Mononuclear cell (primary cell): Measurements from ENCODE around the gene TMPRSS2.

DNA sequence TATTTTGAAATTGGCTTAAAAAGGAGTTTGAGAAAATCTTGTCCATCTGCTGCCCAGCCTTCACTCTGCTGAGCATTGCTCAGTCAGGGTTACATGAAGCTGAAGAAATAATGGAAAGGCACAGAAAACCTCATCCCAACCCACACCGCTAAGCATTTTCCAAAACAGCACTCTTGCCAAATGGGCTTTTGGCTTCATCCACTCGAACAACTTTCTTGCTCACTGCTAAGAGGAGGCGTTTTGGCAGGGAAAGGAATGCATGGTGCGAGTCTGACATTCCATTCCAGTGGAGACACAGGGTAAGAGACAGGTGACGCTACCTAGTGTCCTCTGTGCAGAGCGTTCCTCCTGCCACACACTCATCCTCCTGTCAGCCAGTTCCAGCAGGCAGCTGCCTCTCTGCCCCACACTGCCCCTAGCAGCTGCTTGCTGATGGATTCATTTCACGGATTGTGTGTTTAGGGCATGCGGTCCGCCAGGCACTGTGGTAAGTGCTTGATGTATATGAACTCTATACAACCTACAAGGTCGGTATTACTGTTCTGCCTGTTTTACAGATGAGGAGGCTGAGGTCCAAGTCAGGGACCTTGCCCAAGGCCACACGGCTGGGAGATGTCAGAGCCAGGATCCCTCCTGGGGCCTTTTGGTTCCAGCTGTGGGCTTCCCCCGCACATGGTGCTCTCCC lies 25.8 kb upstream of the BACE2 start:
- RRBS, result no CpG with 5 or more reads among the region's 12 CpGs

DNA sequence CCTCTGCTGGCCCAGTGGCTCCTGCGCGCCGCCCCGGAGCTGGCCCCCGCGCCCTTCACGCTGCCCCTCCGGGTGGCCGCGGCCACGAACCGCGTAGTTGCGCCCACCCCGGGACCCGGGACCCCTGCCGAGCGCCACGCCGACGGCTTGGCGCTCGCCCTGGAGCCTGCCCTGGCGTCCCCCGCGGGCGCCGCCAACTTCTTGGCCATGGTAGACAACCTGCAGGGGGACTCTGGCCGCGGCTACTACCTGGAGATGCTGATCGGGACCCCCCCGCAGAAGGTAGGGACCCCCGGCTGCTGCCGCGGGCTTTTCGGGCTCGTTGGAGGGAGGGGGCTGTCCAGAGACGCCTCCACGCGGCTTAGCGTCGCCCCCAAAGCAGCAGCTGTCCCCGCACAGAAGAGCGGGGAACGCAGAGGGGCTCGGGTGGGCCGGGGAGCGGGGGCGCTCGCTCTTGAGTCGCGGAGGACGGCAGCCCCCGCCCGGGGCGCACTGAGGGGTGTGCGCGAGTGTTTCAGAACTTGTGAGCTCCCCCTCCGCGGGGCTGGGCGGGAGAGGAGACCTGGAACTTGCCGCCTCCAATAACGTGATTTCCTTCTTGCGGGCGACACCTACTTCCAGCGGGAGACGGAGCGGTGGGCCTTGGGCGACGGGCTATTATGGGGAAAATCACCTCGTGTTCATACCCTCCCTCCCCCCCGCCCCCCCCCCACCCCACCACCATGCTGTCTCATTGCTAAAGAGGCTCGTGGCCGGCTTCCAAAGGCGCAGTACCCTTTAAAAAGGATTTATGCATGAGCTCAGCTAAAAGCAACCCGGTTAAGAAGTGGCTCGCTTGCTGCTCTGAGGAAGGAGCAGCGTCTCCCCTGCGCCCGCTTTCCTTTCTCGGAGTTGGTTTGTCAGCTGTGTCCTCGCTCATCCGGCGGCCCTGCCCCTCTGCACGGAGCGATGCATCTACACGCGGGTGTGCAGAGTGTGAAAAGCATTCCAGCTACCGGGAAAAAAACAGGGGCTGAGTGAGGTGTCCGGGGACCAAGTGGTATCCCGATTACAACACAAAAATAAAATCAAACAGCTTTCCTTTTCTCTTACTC lies 681 bp downstream of the BACE2 start:
- RRBS, result 3% methylated on average over 37 of the region's 91 CpGs

DNA sequence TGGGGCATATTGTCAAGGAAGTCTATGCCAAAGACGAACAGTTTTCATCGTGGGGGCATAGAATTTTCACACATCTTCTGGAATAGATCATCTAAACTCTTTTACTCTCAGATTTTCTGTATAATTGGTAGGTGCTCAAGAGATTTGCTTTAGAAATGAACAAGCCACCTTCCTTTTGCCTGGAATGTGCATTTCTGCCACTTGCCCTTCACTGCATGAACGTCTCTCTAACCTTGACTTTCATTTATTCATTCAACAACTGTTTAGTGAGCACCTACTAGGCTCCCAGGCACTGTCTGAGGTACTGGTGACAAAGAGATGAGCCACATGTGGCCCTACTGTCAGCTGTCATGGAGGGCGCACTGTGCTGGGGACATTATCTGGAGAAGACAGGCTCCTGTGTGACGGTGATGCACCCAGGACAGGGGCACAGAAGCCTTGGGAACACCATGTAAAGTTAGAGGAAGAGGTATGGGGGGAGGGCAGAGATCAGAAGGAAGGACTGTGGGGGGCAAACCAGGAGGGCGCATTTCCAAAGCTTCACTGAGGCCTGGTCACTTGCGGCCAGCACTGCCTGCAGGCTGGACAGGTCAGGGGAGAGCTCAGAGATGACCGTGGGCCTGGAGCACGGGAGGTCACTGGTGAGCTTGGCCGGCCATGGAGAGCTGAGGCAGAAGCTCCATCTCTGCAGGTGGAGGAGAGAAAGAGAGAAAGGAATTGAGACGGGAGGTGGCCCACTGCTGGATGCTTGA lies 46.7 kb downstream of the BACE2 start:
- RRBS, result no CpG with 5 or more reads among the region's 11 CpGs

GRCh38 chr21:41377670-41378051 lies 15.8 kb downstream of the MX2 start:
- RRBS, result no CpG with 5 or more reads among the region's 16 CpGs

DNA sequence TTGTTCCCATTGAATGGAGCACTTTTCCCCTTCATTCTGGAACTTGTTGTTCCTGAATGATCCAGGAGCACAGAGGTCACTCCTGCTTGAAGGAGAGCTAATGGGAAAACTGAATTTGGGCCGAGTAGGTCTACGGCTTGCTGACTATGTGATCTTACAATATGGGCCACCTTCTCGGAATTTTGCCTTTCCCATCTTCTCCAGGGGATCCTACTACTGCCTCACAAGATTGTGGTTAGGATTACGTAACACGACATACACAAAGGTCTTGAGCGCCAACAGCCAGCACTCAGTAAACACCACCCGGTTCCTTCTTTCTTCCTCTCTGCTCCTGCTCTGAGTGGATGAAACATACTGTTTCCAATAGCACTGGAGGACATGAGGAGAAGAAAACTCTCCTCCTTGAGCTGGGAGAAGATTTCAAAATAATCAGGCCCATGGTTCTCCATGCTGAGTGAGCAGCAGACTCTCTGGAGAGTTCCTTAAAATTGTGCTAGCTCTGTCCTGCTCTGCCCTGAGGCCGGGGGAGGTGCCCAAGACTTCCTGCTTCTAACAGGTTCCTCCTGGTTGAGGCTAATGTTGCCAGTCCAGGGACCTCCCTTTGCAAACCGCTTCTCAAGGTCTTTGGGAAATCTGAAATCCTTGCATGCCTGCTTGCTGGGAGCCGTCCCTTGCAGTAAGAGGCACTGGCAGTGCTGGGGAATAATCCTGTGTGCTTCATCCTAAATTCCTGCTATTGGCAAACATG lies 29.5 kb upstream of the MX1 start:
- RRBS, result no CpG with 5 or more reads among the region's 10 CpGs

DNA sequence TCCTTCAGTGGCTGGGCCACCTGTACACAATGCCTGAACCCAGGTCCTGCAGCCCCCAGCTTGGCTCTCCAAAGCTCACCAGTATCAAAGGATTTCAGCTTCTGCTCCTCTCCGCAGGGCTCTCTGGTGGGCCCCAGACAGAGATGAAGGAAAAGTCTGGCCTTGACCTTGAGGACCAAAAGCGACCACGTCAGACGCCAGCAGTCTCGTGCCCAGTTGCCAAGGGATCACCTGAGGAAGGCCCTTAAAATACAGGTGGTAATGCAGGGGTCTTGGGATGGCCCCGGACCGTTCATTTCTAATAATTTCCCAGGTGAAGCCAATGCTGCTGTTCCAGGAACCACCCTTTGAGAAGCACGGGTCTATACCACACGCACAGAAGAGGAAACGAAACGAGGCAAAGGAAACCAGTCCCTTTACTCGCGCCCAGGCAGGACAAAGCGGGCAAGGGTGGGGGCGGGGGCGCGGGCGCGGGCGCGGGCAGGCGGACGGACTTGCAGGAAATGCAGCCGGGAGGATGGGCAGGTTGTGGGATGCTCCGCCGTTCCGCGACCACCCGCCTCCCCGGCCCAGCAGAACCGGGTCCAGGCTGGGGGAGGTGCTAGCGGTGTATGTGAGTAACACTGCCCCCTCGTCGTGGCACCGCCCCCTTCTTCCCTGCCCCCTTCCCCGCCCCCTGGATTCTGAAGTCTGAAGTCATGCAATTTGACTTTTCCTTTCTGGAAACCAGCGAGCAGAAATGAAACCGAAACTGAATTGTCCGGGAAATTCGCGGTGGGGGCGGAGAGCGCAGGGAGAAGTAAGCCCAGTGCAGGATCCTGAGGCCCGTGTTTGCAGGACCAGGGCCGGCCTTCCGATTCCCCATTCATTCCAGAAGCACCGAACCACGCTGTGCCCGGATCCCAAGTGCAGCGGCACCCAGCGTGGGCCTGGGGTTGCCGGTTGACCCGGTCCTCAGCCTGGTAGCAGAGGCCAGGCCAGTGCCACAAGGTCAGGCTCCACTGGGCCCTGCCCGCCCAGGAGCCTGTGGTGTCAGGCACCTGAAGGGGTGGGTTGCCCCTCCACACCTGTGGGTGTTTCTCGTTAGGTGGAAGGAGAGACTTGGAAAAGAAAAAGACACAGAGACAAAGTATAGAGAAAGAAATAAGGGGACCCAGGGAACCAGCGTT lies 5.8 kb upstream of the MX1 start:
- RRBS, result 2% methylated on average over 20 of the region's 56 CpGs

DNA sequence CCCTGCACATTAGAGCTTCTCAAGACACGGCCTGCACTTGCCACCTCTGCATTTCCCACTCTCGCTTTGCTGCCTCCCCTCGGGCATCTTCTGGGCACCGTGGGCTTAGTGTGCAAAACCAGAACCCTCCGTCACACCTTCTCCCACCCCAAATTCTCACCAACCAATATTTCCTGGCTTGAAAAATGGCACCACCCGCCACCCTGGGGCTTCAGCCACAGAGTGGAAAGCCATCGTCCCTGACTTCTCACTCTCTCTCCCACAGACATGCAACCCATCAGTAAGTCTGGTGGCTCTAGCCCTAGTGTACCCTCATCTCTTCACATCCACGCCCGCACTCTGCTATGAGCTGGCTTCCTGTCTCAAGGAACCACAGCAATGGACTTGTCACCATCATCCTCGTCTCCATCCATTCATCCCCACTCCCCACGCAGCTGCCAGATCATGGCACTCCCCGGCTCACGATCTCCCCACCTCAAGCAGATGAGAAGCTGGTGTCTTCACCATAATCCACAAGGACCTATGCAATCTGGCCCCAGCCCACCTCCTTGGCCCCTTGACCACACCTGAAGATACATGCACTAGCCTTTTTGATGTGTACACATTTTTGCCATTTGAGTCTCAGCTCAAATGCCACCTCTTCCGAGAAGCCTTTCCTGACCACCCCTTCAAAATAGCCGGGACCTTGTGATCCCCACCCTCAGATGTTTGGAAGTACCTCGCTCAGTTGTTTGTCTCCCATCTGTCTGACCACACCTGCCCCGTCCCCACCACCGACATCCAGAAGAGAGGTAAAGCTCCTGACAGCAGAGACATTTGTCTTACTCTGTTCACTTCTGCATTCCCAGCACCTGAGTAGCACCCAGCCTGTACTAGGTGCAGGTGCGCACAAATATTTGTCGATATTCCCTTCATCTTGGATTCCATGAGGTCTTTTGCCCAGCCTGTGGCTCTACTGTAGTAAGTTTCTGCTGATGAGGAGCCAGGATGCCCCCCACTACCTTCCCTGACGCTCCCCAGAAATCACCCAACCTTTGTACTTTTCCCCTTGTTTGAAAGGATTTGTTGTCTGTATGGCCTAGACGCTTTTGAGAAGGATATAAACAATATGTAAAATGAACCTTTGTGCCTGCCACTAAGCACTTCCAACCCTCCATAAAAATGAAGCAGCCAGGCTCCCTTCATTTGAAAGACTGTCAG lies 38.6 kb downstream of the TMPRSS2 start:
- RRBS, result no CpG with 5 or more reads among the region's 22 CpGs

- RRBS, result 4% methylated on average over 33 of the region's 70 CpGs
Observed at GRCh38 chr21:41507826-41508462, at the start of gene TMPRSS2. Gene TMPRSS2 (minus strand): TSS chr21:41508158.

GRCh38 chr21:41565640-41566138 lies 57.7 kb upstream of the TMPRSS2 start:
- RRBS, result no CpG with 5 or more reads among the region's 13 CpGs

DNA sequence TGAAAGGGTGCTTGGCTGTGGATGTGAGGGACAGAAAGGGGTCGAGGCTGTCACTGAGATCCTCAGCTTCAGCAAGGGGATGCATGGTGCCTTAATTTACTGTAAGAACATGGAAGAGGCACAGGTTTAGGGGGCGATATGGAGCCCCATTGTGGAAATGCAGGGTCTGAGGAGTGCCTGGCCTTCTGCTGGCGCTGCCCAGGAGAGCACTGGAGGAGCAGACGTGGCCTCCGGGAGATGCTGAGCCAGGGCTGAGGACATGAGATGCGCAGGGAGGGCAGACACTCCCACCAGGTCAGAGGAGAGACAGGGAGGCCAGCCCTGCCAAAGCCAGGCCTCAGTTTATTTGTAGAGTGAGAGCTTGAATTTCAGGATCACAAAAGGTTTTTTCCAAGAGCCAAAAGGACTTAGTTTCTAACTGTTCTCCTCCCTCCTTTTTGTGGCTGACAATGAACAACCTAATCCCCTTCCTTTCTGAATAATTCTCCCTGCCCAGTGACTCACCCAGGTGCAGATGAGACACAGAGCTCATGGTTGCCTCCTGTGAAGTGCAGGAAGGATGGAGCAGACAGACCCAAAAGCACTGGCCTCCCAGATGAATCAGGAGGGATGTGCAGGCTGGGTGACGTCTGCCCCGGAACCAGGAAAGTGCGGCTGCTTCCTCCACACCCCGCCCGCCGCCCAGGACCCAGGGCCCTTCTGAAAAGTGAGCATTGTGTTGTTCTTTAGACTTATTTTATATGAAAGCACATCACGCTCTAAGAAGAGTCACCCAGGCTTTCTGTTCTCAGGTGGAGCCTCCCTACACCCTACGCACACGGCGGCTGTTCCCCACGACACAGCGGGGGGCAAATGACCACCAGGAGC lies 73.0 kb upstream of the TMPRSS2 start:
- RRBS, result no CpG with 5 or more reads among the region's 18 CpGs

DNA sequence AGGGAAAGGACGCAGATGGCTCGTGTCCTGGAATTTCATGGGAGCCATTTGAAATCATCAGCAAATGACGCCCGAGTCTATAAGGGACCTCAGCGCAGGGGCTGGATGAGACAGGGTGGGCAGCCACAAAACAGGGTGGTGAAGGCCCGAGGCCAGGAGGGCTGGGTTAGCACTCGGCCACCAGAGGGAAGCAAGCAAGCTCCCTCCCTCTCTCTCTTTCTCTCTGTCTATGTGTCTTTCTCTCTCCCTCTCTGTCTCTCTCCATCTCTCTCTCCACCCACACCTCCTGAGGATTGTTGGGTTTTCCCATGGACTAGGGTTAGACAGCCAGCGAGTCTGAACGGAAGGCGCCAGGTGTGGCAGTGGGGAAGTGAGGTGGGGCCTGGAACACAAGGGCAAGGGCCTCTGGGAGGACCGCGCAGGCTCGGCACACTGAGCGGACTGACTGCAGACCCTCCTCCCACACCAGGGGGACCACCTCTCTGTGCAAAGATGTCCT lies 73.7 kb upstream of the TMPRSS2 start:
- RRBS, result no CpG with 5 or more reads among the region's 14 CpGs

DNA sequence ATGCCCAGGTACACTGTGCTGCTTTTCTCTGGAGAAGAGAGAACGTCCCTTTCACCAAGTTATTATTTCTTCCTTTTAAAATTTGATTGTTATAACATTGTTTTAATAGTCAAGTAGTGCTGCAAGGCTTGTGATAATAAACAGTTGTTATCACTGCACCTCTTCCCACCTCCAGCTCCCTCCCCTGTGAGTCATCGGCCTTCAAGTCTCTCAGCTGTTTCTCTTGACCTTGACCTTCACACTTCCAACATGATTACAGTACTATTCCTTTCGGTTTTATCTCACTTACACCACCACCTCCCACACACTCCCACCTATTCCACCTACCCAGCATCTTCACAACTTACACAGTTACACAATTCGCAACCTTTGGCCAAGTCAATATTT lies 60.3 kb downstream of the RIPK4 start:
- RRBS, result no CpG with 5 or more reads among the region's 4 CpGs

DNA sequence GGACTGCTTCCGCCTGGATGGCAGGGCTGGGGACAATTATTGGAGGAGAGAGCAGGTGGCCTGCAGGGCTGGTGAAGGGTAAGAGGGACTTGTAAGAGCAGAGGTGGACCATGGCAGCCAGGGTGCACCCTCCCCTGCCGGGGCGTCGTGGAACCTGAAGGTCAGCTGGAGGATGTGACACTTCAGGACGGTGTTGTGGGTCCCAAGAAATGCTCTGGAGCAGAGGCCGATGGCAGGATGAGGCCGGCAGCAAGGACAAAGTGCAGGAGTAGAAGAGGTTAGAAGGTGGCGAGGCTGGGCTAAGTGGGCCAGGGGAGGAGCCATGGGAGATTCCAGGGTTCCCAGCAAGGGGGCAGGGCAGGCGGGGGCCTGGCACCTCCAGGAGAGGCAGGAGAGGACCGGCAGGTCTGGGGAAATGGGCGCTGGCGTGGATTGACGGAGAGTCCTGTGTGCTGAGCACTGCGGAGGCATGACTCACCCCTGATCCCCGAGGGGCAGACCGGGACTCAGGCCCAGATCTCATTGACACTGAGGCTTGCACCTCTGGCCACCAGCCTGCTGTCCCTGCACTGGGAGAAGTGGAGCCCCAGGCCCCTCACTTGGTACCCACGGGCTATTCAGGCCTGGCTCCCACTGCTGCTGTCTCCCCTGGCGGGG lies 40.0 kb downstream of the RIPK4 start:
- RRBS, result 70% methylated on average over 4 of the region's 18 CpGs

GRCh38 chr21:41801462-41801866 lies 34.6 kb upstream of the RIPK4 start:
- RRBS, result no CpG with 5 or more reads among the region's 20 CpGs

- RRBS, result under 1% methylated on average over 4 of the region's 62 CpGs
Observed at GRCh38 chr21:41877735-41878878, 1.0 kb downstream of the PRDM15 start.

DNA sequence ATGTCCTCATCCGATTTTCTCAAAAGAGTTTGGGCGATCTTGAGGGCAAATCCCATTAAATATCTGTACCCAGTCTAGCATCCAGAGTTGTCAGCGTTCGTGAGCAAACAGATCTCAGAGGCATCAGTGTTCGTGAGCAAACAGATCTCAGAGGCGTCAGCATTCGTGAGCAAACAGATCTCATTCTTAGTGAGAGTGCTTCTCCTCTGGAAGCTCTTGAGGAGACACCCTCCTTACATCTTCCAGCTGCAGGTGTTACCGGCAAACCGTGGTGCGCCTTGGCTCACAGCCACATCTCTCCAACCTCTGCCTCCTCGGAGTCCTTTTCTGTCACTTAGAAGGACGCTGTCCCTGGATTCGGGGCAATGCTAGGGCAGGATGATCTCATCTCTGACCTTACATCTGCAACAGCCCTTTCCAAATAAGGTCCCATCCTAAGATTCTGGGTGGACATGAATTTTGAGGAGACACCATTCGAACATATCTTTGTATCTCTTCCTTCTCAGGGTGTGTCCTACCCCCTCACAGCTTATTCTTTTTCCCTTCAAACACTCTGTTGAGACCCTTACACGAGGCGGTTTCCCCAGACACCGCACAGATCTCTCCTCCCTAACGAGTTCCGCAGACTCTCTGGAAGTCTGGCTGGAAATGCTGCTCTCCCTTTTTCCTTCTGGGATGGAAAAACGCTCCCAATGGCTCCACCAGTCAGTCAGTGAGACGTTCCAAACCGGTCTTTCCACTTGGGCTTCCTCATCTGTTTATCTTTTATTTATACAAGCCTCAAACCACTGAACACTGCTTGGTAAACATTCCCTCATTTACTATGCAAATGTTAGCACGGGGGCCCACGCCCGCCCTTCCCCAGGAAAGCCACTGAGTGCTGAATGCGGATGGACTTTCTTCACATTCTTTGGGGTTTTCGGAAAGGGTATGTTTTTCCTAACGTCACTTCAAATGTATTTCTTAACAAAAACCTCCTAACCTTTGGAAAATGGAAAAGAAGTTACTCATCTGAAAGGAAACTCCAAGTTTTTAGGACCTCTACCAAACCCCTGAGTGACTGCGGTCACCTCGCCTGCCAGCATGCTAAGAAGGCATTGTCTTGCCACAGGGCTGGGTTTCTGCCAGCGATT lies 14.4 kb upstream of the UMODL1 start:
- RRBS, result no CpG with 5 or more reads among the region's 31 CpGs

- RRBS, result no CpG with 5 or more reads among the region's 8 CpGs
Observed at GRCh38 chr21:42228521-42229033, 9.6 kb downstream of the ABCG1 start.

GRCh38 chr21:42230521-42231157 lies 11.7 kb downstream of the ABCG1 start:
- RRBS, result no CpG with 5 or more reads among the region's 14 CpGs

DNA sequence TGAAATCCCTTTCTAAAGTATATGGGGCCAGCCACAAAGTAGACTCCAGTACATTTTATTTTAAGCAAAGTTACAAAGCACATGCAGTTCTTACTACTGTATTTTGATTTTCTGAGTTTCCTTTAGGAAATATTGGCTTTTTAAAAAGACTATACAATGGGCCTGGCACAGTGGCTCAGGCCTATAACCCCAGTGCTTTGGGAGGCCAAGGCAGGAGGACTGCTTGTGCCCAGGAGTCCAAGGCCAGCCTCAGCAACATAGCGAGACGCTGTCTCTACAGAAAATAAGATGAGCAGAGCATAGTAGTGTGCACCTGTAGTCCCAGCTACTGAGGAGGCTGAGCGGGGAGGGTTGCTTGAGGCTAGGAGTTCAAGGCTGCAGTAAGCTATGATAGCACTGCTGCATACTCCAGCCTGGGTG lies 23.1 kb downstream of the ABCG1 start:
- RRBS, result no CpG with 5 or more reads among the region's 3 CpGs

DNA sequence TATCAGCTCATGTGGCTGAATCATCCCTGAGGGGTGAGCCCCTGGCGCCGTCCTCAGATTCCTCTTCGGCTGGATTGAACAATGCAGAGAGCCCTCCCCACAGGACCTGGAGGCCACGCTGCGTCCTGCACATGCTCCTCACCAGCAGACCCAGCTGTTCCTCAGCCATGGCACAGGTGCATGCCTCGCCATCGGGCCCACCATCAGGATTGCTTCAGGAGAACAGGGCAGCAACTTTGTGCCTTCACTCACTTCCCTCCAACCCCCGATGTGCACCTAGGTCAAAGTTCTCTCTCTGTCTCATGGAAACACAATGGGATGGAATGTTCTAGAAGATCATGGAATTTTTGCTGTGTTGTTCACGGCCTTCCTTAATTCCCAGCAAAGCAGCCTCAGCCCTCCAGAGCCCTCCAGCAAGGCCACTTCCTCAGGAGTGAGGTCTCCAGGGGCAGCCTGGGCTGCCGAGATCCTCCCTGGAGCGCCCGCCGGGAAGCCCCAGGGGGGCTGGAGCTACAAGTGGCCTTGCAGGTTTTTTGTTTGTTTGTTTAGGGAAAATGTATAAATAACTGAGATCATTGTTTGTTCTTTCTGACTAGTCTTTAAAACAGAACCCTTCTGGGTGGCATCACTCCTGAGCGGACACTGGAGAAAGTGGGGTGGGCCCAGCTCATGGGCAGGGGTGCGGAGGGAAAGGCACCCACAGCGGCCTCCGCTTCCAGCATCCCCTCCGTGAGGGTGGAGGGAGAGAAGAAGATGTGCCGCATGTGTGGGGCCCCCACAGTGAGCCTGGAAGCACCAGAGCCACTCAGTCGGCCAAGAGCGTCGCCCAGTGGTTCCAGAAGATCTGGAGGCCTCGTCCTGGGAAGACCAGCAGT lies 35.0 kb downstream of the TFF3 start:
- RRBS, result no CpG with 5 or more reads among the region's 23 CpGs